Epithelial cell of prostate (primary cell): Measurements from ENCODE around the gene WDR12.

DNA sequence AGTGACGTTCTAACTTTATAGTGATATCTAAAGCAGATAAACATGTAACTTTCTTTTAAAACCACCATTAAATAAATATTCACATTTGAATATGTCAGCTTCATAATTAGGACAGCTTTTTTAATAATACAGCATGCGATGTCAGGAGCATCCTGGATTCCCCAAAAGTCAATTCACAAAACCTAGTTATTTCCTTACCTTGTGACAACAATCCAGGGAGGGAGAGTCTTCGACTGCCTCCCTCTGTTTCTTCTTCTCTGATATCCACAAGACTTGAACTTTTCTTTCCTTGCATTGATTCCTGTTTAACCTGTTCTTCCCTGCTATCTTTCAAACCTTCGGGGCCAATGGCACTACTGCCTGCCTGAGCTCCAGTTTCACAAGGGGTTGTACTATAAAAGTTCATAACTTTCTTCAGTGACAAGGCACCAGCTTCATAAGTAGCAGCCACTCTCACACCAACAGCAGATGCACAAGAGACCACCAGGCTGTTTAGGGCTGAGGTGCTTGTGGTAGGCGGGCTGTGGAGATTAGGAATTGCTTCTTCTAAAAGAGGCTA, 23.4 kb downstream of the ALS2 start:
- RRBS: no CpG with 5 or more reads among the region's 5 CpGs

DNA sequence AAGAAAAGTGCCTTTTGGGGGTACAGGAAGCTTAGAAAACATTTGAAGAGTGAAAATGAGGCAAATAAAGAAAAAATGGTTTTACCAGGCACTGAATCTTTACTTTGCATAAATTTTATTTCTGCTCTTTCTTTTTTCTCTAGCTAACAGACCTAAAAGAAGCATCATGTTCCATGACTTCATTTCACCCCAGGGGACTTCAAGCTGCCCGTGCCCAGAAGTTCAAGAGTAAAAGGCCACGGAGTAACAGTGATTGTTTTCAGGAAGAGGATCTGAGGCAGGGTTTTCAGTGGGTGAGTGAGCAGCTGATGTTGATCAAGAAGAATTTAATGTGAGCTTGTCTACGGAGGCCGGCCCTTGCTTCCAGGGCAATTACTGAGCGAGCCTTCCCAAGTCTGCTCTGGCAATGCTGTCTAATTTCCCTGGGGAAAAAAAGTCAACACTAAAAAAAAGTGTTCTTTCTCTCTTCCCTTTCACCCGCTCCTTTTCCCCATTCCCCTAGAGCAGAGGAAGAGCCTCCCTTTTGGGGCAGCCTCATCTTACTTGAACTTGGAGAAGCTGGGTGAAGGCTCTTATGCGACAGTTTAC, 1.1 kb downstream of the CDK15 start:
- RRBS: no CpG with 5 or more reads among the region's 7 CpGs

DNA sequence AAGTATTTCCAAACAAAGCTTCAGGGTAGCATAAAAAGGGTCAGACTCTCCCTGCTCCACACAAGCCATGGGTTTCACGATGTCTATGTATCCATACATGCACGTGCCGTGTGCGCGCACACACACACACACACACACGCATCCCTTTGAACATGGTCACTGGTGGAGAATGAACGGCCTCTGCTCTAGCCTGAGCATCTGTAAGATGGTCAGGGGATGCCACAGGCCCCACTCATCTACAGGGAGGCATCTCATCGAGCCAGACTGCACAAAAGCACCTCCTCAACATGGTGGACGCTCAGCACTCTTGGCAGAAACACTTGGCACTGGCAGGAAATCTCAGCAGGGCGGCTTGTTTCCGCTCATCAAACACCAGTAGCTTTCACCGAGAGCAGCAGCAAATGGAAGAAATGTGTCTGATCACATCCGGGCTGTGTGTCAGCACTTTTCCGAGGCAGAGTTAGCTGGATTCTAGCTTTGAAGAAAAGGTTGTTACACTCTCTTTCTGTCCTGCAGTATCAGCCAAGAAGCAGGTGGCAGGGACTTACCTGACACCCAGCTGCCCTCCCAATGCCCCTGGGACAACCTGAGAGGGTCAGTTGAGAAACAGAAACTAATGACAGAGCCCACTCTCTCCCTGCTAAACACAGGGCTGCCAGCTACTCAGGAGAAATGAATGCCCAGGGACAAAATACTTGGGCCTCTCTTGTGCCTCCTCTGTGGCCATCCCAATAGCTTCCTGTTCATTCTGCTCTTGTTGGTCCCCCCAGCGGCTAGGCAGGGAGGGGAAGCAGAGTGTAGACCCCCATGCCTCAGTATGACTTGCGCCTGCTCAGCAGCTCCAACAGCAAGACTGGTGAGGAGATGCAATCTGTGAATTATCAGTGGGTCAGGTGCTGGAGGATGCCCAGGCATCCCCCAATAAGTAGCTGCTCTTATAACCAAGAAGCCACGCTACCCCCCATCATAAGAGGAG, 68.9 kb upstream of the FZD7 start:
- RRBS: no CpG with 5 or more reads among the region's 17 CpGs

GRCh38 chr2:202091182-202092090, 18.4 kb downstream of the KIAA2012 start:
- RRBS: no CpG with 5 or more reads among the region's 10 CpGs

GRCh38 chr2:202116947-202117434, 43.9 kb downstream of the KIAA2012 start:
- RRBS: no CpG with 5 or more reads among the region's 1 CpG

DNA sequence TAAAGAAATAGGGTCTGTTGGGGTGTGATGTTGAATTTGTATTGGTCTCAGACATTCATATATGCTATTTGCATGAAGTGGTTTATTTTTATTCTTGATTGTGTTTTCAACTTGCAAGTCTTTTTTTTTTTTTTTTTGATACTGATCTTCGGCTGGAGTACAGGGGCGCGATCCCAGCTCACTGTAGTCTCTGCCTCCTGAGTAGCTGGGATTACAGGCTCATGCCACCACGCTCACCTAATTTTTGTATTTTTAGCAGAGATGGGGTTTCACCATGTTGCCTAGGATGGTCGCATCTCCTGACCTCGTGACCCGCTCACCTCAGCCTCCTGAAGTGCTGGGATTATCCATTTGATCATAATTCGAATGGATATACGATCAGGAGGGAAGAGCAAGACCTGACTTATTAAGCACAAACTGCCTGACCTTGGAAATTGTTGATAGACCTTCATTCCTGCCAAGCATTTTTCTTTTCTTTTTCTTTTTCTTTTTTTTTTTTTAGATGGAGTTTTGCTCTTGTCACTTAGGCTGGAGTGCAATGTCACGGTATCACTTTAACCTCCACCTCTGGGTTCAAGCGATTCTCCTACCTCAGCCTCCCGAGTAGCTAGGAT, 15.2 kb downstream of the NOP58 start:
- RRBS: no CpG with 5 or more reads among the region's 12 CpGs

GRCh38 chr2:202317380-202318009, 51.9 kb downstream of the NOP58 start:
- RRBS: no CpG with 5 or more reads among the region's 7 CpGs

- RRBS: no CpG with 5 or more reads among the region's 5 CpGs
These were observed 65.1 kb upstream of the FAM117B start for GRCh38 chr2:202569613-202570037.

GRCh38 chr2:202788628-202789097, 82.9 kb downstream of the ICA1L start:
- RRBS: no CpG with 5 or more reads among the region's 3 CpGs

- RRBS: no CpG with 5 or more reads among the region's 6 CpGs
These were observed 13.6 kb upstream of the ICA1L start for GRCh38 chr2:202885191-202885480.

DNA sequence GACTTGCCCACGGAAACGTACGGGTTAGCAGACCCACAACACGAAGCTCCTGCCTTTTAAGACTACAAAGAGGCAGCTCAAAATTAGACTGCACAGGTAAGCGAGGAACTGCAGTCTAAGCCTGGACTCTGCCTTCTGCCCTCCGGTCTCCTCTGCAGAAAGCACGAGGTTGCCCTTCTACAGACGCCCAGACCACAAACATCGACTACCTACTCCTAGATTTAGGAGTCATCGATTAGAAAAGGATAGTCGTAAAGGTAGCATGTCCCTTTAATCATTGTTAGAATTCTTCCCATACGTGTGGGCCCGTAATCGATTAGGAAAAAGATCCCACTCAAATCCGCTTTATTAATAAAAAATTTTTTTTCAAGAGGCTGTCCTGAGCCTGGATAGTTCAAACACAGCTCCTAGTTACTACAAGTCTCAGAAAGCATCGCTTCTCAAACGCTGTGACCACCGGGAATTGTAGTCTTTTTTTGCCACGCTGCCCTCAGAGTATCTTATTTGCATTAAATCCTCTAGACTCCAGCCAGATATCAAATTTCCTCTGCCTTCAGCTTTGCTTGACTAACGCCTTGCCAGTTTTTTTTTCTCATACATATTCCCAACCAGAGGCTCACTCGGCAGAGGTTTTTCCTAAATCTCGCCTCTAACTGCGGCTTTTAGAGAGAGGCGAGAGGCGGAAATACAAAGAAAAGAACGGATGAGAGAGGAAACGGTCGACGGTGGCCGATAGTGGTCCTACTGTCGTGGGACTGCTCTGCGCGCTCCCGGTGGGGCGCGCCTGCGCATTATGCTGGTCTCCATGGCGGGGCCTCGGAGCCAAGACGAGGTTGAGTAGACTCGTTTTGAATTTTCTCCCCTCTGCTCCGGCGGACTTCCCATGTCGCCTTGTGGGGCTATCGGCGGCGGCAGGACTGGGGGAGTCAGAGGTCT, at the start of gene WDR12:
TSS of gene WDR12 (minus strand) at position 181 of the 936 bp plus-strand sequence.
- RRBS: under 1% methylated on average over 6 of the region's 47 CpGs

DNA sequence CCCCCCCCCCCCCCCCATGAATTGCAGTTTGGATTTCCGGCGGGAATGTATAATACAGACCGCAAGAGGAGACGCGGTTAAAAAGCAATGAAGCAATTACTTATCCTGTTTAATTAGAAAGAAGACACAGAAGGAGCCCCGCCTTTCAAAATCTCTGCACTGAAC, 710 bp downstream of the RAPH1 start:
- RRBS: no CpG with 5 or more reads among the region's 6 CpGs

DNA sequence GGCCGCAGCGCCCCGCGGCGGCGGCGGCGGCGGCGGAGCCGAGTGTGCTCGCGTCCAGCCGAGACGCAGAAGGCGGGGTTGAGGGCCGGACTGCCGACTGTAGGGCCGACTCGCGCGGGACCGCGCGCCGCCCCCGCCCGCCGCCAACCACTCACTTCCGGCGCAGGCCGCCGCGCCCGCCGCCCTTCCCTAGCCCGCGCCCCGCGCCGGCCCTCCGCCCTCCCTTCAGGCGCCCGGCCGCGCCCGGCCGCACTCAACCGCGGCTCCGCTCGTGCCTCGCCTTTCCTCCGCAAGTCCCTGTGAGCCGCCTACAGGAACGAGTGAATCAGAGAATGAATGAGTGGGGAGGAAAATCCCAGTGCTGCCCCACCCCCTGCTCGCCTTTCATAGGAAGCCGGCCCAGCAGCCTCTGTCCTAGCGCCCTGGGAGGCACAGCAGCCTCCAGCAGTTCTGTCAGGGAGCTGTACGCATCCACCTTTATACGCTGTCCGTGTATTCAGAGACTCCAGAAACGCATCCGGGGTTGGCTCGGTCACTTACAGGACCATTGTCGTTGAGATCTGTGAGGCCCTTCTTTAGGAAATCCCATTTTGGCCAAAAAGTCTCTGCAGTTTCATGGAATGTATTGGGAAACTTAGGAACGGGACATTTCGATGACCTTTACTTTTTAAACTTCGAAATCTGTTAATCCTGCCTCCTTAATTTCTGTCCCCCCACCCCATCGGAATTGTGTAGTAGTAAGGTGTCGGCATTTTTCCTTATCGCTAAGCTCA, 415 bp upstream of the RAPH1 start:
- RRBS: 1% methylated on average over 23 of the region's 72 CpGs

DNA sequence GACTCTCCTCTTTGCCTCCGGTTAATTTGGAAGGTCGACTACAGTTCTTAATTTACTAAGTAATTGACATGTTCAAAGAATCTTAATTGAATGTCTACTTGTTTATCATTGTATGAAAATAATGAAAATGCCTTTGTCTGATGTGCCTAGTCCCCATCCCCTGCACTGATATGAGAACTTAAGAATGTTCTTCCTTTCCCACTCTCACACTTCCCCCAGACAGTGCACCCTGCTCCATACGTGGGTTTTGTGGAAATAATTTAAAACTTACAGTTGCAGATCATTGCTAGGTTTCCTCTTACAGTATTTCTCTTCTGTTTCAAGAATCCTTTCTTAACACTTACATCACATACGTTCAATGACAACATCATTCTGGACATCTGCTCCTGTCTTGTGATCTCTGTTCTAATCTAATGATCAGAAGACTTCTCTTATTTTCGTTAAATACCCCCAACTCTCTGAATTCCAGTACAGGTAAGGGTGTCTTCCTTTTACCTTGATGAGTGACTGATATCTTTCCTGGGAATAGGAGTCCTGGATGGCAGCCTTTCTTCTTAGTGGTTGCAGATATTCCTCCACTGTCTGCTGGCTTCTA, 3.6 kb downstream of the ICOS start:
- RRBS: no CpG with 5 or more reads among the region's 5 CpGs

- RRBS: no CpG with 5 or more reads among the region's 2 CpGs
These were observed 137.6 kb upstream of the PARD3B start for GRCh38 chr2:204407708-204408140.

GRCh38 chr2:204611008-204611721, 65.9 kb downstream of the PARD3B start:
- RRBS: no CpG with 5 or more reads among the region's 6 CpGs

- RRBS: no CpG with 5 or more reads among the region's 3 CpGs
These were observed 308.6 kb downstream of the PARD3B start for GRCh38 chr2:204853612-204854503.

GRCh38 chr2:204860126-204860581, 314.9 kb downstream of the PARD3B start:
- RRBS: no CpG with 5 or more reads among the region's 7 CpGs

DNA sequence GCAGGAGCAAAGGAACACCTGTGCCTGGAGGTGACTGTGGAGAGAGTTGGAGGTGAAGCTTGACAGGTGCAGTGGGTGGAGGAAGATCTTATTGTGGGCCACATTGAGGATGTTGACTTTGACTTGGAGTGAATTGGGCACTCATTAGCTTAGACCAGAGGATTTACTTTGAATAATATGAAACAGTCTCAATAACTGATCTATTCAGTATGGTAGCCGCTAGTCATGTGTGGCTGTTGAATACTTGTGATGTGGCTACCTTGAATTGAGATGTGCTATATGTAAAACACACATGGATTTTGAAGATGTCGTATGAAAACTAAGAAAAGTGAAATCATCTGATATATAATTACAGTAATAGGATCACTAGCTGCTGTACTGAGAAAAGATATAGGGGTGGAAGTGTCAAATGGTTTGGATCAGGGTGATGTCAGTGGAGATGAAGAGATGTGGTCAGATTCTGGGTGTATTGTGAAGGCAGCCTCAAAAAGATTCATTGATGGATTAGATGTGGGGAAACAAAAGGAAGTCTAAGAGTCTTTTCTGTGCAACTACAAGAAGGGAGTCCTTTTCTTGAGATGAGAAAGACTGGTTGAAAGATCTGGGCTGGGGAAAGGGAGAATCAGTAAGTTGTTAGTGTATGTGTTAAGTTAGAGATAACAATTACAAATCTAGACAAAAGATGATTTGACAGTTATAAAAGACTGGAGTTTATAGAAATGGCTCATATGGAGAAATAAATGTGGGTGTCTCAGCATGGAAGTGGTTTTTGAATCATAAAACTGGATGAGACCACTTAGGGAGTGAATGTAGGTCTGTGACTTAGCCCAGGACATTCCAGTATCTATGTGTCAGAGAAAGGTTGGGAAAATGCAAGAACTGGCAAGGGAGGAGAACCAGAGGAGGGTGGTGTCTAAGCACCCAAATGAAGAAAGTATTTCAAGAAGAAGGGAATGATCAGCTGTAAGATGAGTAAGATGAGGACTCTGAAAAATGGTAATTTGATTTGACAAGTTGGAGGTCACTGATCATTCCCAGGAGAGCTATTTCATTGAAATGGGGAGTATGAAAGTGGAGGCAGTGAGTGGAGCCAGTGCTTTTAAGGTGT, 347.3 kb downstream of the PARD3B start:
- RRBS: no CpG with 5 or more reads among the region's 2 CpGs